Jurkat, Clone E6-1 (cell line): ENCODE measurements around a stretch of chr6.

DNA sequence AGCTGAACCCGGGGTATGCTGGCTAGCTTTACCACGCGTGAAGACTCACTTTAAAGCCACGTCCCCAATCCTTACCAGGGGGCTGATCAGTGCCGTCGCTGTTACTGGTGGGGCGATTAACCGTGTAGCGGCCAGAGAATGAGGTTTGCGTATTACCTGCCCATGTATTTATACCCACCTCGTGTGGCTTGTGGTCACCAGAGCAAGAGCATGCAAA, 1.6 kb downstream of the MAN1A1 start:
- RRBS = no CpG with 5 or more reads among the region's 11 CpGs

GRCh38 chr6:119727157-119728253, 377.9 kb upstream of the MAN1A1 start:
- RRBS = no CpG with 5 or more reads among the region's 6 CpGs

DNA sequence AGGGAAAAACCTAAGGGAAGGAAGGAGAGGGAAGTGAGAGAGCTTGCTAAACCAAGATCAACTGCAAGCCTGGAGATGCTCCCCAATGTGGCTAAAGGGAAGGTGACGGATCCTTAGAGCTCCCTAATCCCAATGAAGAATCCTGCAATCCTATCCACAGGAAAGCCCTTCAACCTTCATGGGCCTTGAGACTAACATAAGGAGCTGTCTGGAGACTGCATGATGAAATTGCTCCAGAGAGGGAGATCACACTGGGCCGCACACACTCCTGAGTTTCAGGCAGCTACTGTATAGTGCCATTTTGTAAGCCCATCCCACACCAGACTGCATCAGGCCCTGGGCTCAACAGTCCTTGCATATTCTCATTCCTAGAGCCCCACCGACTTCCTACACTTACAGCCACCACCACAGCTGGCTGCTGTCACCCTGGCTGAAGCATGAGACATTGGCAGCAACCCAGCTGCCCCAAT, 877.2 kb upstream of the MAN1A1 start:
- RRBS = no CpG with 5 or more reads among the region's 3 CpGs

- RRBS = no CpG with 5 or more reads among the region's 12 CpGs
Measured at GRCh38 chr6:121335115-121335816, 986 bp upstream of the TBC1D32 start.

- RRBS = no CpG with 5 or more reads among the region's 2 CpGs
Measured at GRCh38 chr6:121584682-121585071, 149.2 kb downstream of the GJA1 start.

DNA sequence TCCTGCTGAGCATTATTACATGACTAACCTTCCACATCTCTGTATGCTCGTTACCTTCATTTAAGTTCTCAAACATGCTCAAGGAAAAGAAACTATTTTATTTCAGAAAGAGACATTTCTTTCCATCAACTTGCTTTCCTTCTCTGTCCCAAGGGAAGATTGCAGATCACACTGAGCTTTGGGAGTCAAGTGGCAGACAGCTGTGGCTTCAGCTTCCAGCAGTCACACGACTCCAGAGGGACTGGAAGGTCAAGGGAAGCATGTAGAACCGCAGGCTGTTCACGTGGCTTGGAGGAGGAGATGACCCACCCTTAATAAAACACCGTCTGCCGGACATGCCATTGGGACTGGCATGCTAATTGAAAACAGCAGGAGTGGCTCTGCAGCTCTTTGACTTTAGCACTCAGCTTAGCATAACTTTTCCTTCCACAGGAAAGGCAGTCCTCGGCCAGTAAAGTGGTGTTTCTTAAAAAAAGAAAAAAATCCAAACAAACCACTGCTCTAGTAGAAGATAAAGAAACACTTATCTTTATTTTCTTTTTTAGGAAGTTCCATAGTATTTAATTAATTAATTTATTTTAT, 466.8 kb upstream of the HSF2 start:
- RRBS = no CpG with 5 or more reads among the region's 7 CpGs

DNA sequence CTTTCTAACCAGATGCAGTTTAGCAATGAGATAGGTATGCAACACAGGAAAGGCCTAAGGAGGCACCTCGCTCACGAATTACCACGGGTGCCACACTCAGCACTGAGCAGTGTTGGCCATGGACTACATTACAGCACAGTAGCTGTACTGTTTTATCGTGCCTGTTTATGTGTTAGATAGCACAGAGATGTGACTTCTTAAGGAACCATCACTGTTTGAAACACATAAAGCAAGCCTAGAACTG, 447.3 kb upstream of the HSF2 start:
- RRBS = no CpG with 5 or more reads among the region's 4 CpGs

GRCh38 chr6:122422594-122423063, 23.2 kb downstream of the HSF2 start:
- RRBS = no CpG with 5 or more reads among the region's 1 CpG

DNA sequence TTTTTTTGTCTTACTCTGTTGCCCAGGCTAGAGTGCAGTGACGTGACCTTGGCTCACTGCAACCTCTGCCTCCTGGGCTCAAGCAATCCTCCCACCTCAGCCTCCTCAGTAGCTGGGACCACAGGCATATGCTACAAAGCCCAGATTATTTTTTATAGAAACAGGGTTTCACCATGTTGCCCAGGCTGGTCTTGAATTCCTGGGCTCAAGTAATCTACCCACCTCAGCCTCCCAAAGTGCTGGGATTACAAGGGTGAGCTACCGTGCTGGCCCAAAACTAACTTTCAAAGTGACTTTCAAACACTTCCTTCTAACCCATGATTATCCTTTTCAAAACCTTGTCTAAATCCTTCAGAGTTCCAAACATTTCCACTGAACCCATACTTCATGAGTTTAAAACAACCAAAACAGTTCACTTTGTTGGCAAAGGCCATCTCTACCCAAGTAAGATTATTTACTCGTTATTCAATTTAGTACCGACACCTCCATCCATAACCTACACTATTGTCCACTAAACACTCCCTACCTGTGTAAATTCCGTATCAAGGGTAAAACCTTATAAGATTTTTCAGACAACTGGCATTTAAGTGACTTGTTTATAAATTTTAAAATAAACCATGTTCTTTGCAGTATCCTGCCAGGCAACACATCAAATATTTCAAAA, 27.5 kb downstream of the SERINC1 start:
- RRBS = no CpG with 5 or more reads among the region's 5 CpGs

DNA sequence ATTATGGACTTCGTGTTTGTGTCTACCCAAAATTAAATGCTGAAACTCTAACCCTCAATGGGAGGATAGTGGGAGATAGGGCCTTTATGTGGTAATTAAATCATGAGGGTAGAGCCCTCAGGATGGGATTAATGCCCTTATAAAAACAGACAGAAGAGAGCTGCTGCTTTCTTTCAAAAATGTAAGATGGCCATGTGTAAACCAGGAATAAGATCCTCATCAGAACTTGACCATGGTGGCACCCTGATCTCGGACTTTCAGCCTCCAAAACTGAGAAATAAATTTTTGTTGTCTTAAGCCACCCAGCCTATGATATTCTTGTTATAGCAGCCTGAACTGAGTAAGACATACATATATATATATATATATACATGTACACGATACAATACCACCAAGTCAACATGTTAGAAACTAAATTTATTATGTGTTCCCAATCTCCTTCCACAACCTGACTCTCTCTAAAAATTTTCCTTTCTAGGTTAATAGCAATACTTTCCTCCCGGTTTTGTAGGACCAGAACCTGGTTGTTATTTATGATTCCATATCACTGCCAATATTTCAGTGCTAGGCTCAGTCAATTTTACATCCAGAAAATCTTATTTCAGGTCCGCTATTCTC, 14.0 kb downstream of the SERINC1 start:
- RRBS = no CpG with 5 or more reads among the region's 5 CpGs

GRCh38 chr6:122744059-122744438, 35.5 kb upstream of the FABP7 start:
- RRBS = no CpG with 5 or more reads among the region's 11 CpGs

- RRBS = 5% methylated on average over 23 of the region's 49 CpGs
Measured at GRCh38 chr6:122789434-122790087, 503 bp downstream of the SMPDL3A start.

- RRBS = no CpG with 5 or more reads among the region's 7 CpGs
Measured at GRCh38 chr6:122833053-122833620, 44.1 kb downstream of the SMPDL3A start.

GRCh38 chr6:123439392-123440050, 197.2 kb downstream of the TRDN start:
- RRBS = no CpG with 5 or more reads among the region's 5 CpGs

DNA sequence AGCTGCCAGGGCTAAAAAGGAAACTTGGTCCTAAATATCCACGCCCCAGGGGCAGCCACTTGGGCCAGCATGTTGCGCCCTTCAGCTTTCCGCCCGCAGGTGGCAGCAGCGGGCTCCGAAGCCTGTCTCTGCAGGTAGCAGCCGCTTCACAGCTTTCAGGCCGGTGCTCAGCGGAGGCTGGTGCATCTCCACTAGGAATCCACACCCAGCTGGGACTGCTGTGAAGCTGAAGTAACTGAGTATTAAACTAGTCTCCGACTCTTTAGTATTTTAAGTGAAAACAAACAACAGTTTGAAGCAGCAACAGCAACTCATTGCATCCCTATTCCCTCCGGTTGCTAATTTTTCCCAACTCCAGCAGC, 1.0 kb upstream of the NKAIN2 start:
- RRBS = no CpG with 5 or more reads among the region's 11 CpGs

GRCh38 chr6:125102691-125103397, 50.7 kb upstream of the TPD52L1 start:
- RRBS = no CpG with 5 or more reads among the region's 3 CpGs

GRCh38 chr6:125197589-125198374, 44.2 kb downstream of the TPD52L1 start:
- RRBS = no CpG with 5 or more reads among the region's 4 CpGs

- RRBS = no CpG with 5 or more reads among the region's 5 CpGs
Measured at GRCh38 chr6:125251684-125252239, 50.0 kb downstream of the HDDC2 start.